GM19239 (cell line): Measurements from ENCODE around the genes HPDL and P3R3URF.

- RRBS: 35% methylated on average over 24 of the region's 102 CpGs
These were observed at the start of gene HPDL for GRCh38 chr1:45326573-45327690. TSS of gene HPDL (plus strand) at chr1:45326895.

- RRBS: no CpG with 5 or more reads among the region's 8 CpGs
These were observed 1.0 kb downstream of the TOE1 start for GRCh38 chr1:45340846-45341533.

DNA sequence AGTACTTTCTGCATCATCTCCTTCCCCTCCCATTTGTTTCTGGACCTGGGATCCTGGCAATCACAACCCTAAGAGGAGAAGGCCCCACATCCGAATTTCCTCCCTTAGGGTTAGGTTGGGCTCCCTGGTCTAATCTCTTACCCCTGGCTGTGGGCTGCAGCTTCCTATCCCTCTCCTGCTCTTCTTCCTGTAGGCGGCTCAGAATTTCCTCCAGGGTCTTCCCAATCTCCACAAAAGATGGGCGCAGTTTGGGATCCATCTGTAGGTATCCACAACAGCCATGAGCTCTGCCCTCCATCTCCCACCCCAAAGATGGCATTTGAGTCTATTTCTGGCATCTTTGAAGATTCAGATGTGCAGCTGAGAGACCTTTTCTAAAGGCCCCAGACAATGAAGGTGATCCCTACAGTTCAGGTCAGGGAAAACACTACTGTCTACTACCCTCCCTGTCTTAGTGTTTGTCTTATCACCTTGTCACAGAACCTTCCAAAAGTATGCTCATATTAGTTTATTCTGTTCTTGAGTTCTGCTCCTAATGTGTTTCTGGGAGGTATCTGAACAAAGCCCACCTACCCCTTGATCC lies 5.9 kb downstream of the TOE1 start:
- RRBS: no CpG with 5 or more reads among the region's 3 CpGs

DNA sequence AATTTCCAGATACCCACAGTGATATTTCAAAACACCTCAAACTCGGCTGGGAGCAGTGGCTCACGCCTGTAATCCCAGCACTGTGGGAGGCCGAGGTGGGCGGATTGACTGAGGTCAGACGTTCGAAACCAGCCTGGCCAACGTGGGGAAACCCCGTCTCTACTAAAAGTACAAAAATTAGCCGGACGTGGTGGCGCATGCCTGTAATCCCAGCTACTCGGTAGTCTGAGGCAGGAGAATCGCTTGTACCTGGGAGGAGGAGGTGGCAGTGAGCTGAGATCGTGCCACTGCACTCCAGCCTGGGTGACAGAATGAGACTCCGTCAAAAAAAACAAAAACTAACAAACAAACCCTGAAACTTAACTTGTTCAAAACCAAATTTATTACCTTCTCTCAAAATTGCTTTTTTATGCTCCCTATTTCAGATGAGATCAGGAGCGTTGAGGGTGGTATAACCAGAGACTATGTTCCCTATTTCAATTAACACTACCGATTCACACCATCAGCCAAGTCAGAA lies 1.4 kb downstream of the TESK2 start:
- RRBS: no CpG with 5 or more reads among the region's 17 CpGs

GRCh38 chr1:45509323-45510503 lies 9.6 kb downstream of the MMACHC start:
- RRBS: no CpG with 5 or more reads among the region's 15 CpGs

GRCh38 chr1:45872101-45872528 lies 68.7 kb downstream of the MAST2 start:
- RRBS: no CpG with 5 or more reads among the region's 5 CpGs

GRCh38 chr1:45912954-45914118 lies 109.9 kb downstream of the MAST2 start:
- RRBS: no CpG with 5 or more reads among the region's 10 CpGs

- RRBS: no CpG with 5 or more reads among the region's 4 CpGs
These were observed 159.9 kb downstream of the PIK3R3 start for GRCh38 chr1:45972432-45973033.

- RRBS: no CpG with 5 or more reads among the region's 6 CpGs
These were observed 122.3 kb downstream of the PIK3R3 start for GRCh38 chr1:46009791-46010791.

GRCh38 chr1:46034436-46035500 lies 97.7 kb downstream of the PIK3R3 start:
- RRBS: no CpG with 5 or more reads among the region's 29 CpGs

- RRBS: no CpG with 5 or more reads among the region's 18 CpGs
These were observed 95.5 kb downstream of the PIK3R3 start for GRCh38 chr1:46036525-46037708.

DNA sequence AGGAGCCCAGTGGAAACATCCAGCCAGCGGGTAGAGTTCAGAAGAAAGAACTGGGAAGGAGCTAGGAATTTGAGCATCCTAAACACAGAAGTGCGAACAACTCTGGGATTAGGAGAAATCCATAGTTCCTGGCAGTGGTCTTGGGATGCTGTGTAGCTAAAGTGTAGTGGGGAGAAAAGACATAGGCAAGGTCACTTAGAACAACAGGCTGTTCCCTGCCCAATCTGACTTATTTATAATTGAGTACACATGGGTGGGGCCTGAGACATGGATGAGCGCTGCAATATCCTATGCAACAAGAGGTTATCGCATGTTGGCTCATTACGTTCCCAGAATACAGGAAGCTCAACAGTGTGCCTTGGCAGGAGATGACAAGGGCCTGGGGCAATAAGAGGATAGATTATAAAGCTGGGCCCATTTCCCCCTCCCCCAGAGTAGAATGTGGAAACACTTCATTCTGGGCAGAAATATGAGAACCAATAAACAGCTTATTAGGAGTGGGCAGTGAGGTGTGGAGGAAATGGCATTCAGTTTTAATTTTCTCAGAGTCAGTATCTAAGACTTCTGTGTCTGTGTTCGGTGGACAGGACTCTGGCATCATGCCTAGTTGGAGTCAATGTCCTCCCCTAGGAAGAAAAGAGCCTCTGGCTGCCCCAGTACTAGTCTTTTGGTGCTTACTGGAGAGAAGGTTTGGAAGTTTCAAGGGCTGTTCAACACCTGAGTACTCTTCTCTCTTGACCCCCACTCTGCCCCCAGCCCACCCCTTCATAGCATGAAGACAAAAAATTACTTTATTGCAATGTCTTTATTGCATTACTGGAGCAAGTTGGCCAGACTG lies 92.9 kb downstream of the PIK3R3 start:
- RRBS: no CpG with 5 or more reads among the region's 6 CpGs

- RRBS: 3% methylated on average over 22 of the region's 58 CpGs
These were observed 517 bp upstream of the PIK3R3 start for GRCh38 chr1:46132750-46133541.

DNA sequence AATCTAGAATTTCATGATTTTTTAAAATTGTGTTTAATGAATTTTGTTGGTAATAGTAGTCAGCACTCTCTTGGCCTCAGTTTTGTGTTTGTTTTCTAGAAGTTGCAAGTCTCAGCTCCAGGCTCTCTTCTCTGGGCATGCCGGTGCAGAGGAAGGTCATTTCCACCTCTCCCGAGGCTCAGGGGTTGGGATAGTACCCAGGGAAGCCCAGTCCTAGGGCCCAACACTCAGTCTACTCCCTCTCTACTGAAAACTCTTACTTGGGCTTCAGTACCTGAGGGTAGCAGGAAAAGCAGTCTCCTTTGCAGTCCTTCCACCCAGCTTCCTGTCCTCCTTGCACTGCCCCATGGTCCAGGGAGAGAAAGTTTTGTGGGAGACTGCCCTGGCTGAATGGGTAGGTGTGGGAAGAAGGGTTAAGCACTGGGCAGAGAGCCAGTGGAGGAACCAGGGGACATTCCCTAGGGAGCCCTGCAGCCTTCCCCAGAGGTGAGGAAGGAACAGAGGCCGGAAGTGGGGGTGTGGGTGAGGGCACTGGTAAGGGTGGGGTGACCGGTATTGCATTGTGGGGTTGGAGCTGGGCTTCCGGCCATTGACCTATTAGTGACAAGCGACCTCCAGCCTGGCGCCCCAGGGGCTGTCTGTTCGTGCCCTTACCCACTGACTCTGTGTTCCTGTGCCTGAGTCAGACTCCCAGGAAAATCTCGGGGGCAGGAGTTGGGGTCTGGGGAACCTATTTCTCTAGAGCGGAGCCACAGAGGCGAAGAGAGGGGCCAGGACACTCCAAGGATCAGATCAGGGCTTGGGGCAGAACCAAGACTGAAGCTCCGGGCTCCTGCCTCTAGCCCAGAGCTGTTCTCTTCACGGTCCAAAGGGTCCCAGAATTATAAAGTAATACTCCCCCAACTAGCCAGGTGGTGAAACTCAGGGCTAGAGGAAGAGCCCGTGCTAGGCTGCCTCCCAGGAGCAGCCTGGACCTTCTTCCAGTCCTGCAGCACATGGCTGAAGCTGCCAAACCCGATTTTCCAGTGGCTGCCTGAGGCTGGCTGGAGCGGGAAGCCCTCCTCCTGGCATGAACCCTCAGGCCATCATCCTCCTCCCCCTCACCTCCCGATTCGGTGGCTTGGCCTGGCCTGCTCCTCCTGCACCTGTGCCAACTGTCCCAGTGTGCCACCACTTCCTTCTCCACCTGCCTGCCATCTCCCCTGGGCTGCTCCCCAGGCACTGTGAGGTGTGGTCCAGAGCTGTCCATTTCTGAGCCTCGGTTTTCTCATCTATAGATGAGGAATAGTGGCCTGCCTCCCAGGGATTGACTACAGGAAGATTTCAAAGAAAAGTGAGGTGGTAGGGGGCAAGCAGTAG lies 3.4 kb upstream of the TSPAN1 start:
- RRBS: no CpG with 5 or more reads among the region's 19 CpGs

- RRBS: no CpG with 5 or more reads among the region's 10 CpGs
These were observed at the start of gene P3R3URF for GRCh38 chr1:46176395-46176918. TSS of gene P3R3URF (minus strand) at chr1:46176488.

GRCh38 chr1:46181105-46182236 lies 5.2 kb upstream of the P3R3URF start:
- RRBS: no CpG with 5 or more reads among the region's 12 CpGs

DNA sequence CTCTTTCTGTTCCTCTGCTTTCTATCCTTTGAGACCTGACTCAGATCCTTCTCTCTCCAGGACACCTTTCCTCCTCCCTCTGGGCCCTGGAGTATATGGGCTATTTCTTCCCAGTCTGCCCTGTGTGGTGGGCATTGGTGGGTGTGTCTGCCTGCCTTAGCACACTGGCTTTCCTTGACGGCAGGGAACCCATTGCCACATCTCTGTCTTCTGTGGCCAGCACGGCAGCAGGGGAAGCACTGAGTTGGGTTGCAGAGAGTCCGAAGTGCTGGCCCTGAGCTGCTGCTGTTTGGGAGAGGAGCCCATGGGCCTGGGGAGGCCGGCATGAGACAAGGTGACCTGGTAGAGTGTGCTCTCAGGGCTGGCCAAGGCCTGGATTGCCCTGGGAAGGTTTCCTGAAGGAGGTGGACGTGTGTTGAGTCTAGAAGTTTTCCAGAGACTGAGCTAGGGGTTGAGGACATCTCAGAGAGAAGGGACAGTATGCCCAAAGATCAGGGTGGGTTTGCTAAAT lies 20.1 kb downstream of the FAAH start:
- RRBS: no CpG with 5 or more reads among the region's 5 CpGs

DNA sequence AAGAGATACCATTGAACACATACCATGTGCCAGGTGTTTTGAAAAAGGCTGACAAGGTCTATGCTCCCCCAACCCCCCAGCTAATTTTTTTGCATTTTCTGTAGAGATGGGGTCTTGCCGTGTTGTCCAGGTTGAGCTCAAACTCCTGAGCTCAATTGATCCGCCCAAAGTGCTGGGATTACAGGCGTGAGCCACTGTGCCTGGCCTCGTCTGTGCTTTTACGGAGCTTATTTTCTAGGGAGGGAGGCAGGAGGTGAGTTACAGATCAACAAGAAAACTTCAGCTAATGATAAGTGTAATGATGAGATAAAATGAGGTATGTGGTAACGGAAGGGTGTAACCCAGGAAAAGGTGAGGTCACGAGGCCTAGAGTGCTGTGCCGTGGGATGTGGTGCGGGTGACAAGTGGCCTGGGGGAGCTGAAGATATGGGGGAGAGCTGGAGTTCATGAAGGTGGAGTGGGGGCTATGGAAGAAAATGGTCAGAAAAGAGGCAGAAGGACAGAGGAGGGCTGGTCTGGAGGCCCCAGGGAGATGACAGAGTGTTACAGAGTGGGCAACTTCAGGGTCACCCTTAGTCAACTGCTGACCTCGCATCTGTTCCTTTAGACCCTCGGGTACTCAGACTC lies 28.3 kb downstream of the FAAH start:
- RRBS: no CpG with 5 or more reads among the region's 11 CpGs

- RRBS: 91% methylated on average over 20 of the region's 41 CpGs
These were observed 3.6 kb downstream of the MOB3C start for GRCh38 chr1:46612909-46613520.

DNA sequence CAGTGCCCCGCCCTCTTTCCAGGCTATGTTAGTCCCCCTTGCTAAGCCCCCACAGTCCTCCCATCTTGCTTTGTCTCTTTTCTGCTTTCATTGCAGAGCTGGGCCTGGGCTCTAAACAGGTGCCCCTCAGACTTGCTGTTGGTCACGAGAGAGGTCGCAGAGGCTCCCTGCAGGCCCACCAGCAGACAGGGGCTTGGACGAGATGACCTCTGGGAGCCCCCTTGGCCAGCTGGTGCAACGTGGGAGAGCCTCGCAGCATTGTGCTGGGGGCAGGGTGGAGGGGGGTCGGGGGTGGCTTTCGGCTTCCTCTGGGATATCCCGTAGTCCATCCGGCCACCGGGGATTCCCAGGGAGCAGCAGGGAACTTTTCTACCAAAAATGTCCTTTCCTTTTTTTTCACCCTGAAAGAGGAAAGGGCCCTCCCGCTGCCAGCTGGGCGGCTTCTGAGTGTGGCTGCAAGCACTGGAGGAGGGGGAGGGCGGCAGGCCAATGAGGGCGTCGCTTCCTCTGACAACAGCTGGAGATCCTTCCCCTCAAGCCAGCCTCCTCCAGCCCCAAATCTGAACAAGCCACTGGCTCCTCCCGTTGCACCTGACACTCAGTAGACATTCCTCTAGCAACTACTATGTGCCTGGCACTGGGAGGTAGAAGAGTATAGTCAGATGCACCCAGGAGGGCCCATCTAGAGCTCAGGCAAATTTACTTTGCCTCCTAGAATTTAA lies 2.9 kb downstream of the MOB3C start:
- RRBS: no CpG with 5 or more reads among the region's 17 CpGs